ENCODE results near the gene COL20A1.

- RRBS, result 90% methylated on average over 3 of the region's 28 CpGs
These were observed 57.6 kb upstream of the BHLHE23 start for GRCh38 chr20:63064227-63064911.

DNA sequence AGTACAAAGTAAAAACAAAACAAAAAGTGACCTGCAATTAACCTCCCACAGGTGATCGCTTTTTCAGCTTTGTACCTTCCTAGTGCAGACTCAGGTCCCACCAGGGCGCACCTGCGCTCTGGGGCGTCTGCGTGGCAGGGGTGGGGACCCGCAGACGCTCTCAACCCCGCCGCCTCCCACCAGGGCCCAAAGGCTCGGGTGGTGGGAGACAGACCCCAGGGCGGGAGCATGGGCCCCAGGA is 656 bp upstream of the ARFGAP1 start:
- RRBS, result no CpG with 5 or more reads among the region's 11 CpGs

GRCh38 chr20:63293056-63293482 is at the start of gene COL20A1:
Gene COL20A1 (plus strand): TSS chr20:63293186.
- RRBS, result 63% methylated on average over 2 of the region's 8 CpGs

- RRBS, result 26% methylated on average over 4 of the region's 17 CpGs
These were observed 8.8 kb downstream of the CHRNA4 start for GRCh38 chr20:63352312-63352760.

- RRBS, result no CpG with 5 or more reads among the region's 13 CpGs
These were observed 2.7 kb downstream of the PPDPF start for GRCh38 chr20:63523080-63523832.

DNA sequence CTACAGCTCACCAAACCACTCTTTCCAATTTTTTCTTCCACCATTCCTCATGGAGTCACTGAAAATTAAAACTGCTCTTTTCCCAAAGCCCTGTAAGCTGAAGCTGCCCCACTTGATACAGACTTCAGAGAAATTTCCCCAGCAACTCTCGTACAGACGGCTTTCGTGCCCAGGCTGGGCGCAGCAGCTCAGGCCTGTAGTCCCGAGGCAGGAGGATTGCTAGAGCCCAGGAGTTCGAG is 6.5 kb downstream of the PPDPF start:
- RRBS, result no CpG with 5 or more reads among the region's 6 CpGs

DNA sequence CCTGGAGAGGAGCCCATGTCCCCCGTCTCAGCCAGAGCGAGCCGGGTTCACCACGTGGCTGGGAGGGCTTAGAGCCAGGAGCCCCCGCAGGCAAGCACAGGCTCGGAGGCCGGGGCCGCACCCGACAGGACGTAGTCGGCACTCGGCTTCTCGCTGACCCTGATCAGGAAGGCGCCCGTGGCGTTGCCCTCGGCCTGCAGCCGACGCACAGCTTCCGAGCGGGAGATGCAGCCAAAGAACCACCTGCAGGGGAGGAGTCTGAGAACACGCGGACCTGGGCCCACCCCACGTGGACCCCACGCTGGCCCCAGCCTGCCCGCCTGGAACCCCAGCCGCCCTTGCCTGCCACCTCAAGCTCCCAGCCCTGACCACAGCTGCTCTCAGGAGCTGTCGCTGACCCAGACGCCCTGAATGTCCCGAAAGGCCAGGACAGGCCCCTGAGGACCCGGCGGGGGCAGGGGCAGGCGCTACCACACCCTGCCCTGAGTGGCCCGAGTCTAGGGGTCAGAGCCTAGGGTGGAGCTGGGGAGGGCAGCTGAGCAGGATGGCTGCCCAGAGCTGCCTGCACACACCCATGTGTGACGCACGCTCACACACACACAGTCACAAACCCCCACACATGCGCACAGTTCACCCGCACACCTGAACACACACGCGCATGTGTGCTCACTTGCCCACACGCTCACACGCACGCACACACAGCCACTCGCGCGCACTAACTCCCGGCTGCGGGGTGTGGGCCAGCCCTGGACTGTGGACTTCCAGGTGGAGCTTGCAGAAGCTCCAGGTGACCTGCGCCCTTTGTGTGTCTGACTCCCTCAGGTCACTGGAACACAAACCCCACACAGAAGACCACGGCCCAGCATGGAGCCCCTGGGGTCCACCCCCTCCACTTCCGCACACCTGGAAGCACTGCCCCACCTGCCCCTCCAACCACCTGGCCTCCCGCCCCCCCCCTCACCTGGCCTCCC is 2.1 kb downstream of the PTK6 start:
- RRBS, result 16% methylated on average over 5 of the region's 52 CpGs

- RRBS, result no CpG with 5 or more reads among the region's 38 CpGs
These were observed 680 bp upstream of the PTK6 start for GRCh38 chr20:63537629-63538482.

GRCh38 chr20:63554328-63555080 is 545 bp downstream of the FNDC11 start:
- RRBS, result 13% methylated on average over 6 of the region's 27 CpGs

DNA sequence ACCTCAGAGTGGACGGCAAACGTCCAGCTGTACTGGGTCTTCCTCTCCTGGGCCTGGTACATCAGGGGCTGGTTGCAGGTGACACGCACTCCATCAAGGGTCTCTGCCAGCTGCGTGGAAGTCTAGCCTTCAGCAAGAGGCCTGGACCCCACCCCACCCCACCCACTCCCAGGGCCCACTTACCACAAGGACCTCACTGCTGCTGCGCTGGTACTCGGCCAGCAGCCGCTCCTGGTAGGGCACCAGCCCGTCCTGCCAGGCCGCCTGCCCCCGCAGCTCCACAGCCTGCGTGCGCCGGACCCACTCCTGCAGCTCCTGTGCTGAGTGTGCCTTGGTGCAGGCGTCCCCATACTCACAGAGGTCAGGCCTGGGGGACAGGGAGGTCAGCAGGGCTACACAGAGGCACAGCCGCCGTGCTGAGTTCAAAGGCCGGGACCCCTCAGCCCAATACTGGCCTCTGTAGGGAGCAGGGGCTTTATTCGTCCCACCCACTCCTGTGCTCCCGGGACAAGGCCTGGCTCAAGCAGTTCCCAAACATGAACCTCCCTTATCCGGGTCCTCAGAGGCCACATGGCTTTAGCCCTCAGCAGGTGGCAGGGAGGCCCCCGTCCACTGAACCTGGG is 3.4 kb downstream of the HELZ2 start:
- RRBS, result 93% methylated on average over 3 of the region's 21 CpGs

DNA sequence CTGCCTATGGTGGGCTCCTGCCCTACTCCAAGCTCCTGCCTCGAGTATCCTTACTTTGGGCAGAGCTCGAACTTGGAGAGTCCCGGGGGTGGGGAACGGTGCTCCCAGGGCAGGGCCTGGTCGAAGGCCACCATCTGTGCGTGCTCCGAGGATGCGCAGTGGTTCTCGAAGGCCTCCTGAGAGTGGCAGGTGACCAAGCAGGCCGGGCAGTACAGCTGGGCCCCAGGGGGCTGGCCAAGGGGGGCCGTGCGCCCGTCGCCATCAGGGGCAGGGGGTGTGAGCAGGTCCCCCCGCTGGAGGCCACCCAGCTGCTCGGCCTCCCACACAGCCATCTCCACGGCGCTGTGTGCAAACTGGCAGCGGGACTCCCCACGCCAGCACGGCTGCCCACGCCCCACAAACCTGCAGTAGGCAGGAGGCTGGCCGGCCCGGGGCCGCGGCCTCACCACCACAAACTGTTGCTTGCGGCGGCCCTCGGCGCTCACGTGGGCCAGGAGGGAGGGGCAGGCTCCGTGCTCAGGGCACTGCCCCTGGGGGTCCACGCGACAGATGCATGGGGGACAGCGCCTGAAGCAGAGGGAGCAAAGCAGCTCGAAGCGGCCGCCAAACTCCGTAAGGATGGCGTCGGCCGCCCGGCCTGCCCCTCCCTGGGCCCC is 1.9 kb downstream of the HELZ2 start:
- RRBS, result 100% methylated on average over 1 of the region's 43 CpGs

GRCh38 chr20:63589528-63590580 is 15.8 kb upstream of the HELZ2 start:
- RRBS, result 98% methylated on average over 5 of the region's 58 CpGs

DNA sequence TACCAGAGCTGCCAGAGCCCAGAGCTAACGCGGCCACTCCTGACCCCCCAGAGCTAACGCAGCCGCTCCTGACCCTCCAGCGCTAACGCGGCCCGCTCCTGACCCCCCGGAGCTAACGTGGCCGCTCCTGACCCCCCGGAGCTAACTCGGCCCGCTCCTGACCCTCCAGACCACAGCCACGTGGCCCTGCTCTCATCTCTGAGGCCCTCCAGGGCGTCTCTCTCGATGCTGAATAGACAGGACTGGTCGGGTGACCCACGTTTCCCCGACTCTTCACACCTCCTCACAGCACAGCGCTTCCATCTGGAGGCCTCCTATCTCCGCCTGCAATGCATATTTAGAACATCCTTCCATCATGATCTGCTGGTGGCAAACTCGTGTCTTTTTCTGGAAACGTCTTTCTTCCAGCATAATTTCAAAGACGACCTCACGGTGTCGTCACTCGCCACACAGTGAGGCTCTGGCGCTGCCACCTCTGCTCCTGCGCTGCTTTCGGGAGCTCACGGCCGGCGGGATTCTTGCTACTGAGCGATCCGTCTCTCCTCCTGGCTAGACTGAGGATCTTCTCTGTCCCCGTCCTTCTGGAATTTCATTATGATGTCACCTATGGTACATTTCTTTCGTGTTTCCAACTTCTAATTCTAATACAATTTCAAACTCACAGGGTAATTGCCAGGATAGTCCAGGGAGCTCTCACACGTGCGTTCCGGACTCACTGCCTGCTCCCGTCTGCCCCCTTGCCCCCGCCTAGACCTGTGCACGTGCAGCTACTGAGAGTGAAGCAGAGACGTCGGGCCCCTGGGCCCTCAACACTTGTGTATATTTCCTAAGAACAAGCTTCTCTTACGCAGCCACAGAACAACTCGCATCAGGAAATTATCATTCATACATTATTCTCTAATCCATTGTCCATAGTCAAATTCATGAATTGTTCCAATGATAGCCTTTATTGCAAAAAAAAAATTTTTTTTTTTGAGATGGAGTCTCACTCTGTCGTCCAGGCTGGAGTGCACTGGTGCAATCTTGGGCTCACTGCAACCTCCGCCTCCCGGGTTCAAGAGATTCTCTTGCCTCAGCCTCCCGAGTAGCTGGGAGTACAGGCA is 25.4 kb upstream of the HELZ2 start:
- RRBS, result no CpG with 5 or more reads among the region's 52 CpGs

DNA sequence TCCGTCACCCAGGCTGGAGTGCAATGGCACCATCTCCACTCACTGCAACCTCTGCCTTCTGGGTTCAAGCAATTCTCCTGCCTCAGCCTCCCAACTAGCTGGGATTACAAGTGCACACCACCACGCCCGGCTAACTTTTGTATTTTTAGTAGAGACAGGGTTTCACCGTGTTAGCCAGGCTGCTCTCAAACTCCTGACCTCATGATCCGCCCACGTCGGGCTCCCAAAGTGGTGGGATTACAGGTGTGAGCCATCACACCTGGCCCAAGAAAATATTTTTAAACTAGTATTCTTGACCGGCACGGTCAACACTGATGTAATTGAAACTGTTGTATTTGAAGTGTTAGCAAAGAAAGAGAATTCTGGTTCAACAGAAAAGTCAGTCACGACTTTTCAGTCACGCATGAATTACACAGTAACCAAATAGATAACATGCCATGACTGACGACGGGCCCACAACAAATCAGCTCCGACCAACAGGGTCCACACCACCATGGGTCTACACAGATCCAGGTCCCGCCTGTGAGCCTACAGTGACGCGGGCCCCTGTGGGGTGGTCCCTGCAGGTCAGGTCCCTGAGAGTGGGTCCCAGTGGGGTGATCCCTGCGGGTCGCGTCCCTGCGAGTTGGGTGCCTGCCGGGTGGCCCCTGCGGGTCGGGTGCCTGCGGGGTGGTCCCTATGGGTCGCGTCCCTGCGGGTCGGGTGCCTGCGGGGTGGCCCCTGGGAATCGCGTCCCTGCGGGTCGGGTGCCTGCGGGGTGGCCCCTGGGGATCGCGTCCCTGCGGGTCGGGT is 1.1 kb downstream of the GMEB2 start:
- RRBS, result no CpG with 5 or more reads among the region's 39 CpGs

- RRBS, result no CpG with 5 or more reads among the region's 6 CpGs
These were observed 7.6 kb upstream of the TNFRSF6B start for GRCh38 chr20:63688953-63689210.

GRCh38 chr20:63691207-63691879 is 5.1 kb upstream of the TNFRSF6B start:
- RRBS, result no CpG with 5 or more reads among the region's 19 CpGs

GRCh38 chr20:63693694-63694396 is 2.6 kb upstream of the TNFRSF6B start:
- RRBS, result no CpG with 5 or more reads among the region's 14 CpGs

DNA sequence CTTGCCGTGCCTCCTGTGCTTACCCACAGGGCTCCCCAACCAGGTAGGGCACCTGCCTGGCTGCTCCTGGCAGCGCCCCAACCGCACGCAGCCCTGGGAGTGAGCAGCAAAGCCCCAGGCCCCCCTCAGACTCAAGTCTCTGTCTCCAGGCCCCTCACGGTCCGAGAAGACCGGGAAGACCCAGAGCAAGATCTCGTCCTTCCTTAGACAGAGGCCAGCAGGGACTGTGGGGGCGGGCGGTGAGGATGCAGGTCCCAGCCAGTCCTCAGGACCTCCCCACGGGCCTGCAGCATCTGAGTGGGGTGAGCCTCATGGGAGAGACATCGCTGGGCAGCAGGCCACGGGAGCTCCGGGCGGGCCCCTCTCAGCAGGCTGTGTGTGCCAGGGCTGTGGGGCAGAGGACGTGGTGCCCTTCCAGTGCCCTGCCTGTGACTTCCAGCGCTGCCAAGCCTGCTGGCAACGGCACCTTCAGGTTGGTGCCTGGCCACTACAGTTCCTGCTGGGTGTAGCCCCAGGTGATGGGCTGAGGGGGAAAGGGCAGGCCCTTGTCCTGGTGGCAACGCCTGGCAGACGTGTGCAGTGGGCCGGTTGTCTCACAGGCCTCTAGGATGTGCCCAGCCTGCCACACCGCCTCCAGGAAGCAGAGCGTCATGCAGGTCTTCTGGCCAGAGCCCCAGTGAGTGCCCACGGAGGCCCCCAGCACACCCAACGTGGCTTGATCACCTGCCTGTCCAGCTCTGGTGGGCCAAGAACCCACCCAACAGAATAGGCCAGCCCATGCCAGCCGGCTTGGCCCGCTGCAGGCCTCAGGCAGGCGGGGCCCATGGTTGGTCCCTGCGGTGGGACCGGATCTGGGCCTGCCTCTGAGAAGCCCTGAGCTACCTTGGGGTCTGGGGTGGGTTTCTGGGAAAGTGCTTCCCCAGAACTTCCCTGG is 1.0 kb upstream of the TNFRSF6B start:
- RRBS, result 97% methylated on average over 5 of the region's 30 CpGs

GRCh38 chr20:63706020-63707194 is 1.4 kb downstream of the ARFRP1 start:
- RRBS, result no CpG with 5 or more reads among the region's 34 CpGs

- RRBS, result 2% methylated on average over 63 of the region's 104 CpGs
These were observed 515 bp downstream of the SLC2A4RG start for GRCh38 chr20:63739961-63740620.

All from GM12892 (cell line).